MCF 10A (cell line): ENCODE measurements around a stretch of chr6.

DNA sequence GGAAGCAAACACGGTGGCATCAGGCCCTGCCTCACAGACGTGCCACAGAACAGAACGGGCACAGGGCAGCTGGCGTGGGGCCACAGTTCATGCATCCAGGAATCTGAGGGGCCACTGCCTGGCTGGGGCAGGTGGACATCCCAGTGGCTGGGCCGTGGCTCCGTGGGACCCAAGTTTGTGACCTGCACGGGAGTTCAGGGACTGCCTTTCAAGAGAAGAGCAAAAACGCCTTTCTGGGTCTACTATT, 15.9 kb downstream of the THBS2 start:
- PRO-cap: no peak
- RRBS: no CpG with 5 or more reads among the region's 8 CpGs

DNA sequence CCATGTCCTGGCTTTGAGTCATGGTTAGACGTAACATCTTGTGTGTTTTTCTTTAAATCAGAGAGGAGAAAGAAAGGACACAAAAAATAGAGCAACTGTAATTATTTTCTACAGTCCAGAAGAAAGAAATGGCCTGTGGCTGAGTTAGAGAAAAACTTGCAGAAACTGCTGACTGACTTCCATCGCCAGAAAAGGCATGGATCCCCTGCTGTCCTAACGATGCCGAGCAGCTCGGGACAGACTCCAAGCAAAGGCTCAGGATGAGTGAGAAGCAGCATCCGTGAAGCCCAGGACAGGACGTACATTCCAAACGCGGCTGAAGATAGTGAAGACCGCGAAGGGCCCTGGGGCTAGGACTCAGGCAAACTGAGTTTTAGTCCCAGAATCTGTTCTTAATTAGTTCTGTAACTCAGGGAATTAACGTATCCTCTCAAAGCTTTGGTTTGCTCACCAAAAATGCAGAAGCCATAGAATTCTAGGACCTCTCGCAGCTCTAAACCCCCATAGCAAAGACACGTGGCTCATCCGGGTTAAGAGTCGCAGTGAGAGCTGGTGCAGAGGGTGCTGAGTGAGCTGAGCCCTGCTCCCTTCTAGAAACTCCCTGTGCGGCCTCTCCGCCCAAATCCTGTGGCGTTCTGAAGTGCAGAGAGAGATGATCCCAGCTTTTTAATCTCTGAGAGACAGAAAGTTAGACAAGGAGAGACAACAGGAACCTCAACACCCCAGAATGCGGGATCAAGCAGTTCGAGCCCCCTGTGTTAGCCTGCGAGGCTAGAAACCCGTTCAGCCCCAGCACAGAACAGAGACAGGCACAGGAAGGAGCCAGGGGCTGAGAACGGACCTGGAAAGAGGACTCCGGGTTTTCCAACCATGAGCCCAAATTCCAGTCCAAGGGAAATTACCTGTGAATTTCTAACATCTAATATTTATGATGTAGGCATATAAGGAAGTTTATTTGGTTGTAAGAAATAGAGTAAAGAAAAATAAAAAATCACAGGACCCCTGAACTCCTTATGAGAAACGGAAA, 133.0 kb upstream of the THBS2 start:
- PRO-cap: no peak
- RRBS: no CpG with 5 or more reads among the region's 26 CpGs

GRCh38 chr6:169425578-169426044, 172.0 kb upstream of the THBS2 start:
- PRO-cap: no peak
- RRBS: no CpG with 5 or more reads among the region's 25 CpGs

- PRO-cap: no peak
- RRBS: no CpG with 5 or more reads among the region's 6 CpGs
These were observed 48.1 kb downstream of the WDR27 start for GRCh38 chr6:169653684-169654135.

DNA sequence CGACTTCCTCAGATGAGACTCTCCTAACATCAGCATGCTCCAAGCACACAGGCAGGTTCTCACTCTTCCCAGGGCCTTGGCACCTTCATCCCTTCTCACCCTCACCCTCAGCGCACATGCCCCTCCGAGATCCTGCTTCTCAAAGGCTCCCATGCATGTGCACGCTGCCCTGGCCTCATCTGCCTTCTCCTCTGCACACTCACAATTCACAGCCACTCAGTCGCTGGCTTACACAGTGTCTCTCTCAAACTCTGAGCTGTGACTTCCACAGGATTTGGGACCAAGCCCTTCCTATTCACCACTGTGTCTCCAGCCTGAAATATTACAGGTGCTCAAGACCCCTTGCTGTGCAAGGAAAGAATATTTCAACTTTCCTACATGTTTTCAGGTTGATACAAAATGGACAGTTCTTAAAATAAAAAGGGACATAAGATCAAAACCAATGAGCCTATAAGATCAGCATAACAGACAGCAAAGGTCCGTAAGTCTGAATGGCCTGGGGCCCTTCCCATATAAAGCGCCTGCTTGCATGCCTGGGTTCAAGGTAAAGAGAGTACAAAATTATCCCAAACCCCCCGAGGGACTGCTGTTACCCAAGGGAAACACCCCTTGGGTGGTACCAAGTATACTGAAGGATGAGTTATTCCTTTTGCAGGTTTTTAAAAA, 30.1 kb downstream of the WDR27 start:
- PRO-cap: no peak
- RRBS: no CpG with 5 or more reads among the region's 8 CpGs

GRCh38 chr6:169688984-169689677, 12.7 kb downstream of the WDR27 start:
- PRO-cap: bidirectional peak, plus-strand start at chr6:169689572, minus-strand start at chr6:169689351
- RRBS: no CpG with 5 or more reads among the region's 8 CpGs

DNA sequence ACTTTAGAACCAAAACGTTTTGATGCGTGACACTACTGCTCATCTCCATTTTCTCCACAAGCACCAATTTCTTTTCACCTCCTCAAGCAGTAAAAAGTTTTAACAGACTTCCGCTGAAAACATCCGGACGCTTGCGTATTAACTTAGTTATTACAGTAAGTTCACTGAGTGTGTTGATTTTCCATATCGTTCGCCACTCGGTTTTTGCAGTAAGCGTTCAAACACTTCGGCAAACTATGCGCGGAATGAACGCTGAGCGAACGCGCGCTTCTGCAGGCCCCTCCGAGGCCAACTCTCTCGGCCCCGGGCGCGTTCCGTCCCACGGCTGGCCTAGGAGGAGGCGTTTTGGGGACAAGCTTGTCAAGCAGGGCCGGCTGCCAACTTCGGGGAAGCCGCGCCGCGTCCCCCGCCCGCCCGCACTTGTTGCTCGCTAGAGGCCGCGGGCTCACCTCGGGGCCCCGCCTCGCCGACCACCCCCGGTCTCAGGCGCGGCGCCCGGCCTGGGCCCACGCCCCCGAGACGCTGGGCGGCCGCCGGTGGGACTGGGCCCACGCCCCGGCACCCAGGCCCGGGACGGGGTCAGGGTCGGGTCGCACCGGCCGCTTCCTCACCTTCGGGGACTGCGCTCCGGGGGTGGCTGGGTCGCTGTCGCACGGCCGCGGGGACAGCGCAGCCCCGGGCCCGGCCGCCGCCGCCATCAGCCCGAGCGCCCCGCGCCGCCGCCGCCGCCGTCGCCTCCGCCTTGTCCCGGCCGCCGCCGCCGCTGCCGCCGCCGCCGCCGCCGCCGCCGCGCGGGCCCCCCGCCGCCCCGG, 860 bp downstream of the PHF10 start:
- PRO-cap: bidirectional peak, plus-strand start at position 509 of the sequence, minus-strand start at position 296 of the sequence; bidirectional peak, plus-strand start outside the sequence, minus-strand start at position 765 of the sequence
- RRBS: under 1% methylated on average over 48 of the region's 104 CpGs

DNA sequence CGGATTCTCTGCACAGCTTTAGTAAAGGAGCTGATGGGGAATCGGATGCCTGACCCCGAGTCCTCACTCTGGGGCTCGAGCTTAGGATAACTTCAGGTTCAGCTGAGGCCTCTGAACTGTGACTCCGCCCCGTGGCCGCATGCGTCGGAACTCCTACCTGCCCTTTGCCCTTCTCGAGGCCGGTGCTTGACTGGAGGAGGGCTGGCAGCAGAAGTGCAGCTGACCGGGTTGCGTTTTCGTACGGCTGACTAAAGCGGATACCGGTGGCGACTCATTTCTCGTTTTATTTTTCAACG, 38.4 kb downstream of the ERMARD start:
- PRO-cap: no peak
- RRBS: no CpG with 5 or more reads among the region's 20 CpGs

GRCh38 chr6:169799428-169799783, 48.0 kb downstream of the ERMARD start:
- PRO-cap: no peak
- RRBS: no CpG with 5 or more reads among the region's 7 CpGs

DNA sequence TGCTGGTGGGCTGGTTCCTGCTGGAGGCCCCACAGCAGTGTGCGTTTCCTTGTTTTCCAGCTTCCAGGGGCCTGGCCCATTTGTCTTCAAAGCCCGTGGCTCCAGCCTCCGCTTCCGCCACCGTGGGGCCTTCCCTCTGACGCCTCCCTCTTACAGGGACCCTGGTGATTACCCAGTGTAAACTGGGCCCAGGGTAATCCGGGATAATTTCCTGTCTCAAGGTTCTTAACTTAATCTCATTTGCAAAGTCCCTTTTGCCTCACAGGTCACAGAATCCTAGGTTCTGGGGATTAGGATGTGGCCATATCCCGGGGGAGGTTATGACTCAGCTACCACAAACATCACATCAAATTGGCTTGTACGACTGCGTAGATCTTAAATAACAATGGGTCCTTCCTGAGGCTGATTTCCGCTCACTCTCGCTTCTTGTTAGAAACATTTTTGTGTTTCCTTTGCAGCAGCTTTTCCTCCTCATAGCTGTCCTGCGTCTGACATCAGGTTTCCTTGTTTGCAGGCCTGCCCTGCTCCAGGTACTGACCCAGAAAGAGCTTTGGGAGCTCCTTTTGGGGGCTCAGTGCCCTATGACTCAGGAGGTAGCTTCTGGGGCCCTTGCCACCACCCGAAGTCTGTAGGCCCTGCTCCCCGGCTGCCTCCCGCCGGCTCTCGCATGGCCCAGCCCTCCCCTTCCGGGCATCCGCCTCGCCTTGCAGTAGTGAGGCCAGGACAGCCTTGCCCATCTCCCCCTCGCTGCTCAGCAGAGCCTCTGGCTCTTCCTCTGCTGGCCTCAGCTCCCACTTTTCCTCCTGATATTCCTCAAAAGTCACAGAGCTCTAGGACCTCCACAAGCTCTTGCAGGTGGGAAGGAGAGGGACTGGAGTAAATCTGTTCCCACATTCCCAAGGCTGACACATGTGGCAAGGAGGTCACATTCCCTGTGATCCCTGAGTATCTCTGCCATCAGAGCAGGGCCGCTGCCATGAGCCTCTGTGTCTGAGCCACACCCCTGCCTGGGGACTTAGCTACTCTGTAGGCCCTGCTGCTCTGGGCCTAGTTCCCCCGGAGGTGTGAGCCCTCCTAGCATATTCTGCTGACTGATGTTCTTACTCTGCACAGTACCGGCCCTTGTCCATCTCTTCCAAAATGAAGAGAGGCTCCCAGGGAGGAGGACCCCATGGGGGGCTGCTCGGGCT, 100.6 kb downstream of the ERMARD start:
- PRO-cap: bidirectional peak, plus-strand start at position 378 of the sequence, minus-strand start at position 278 of the sequence
- RRBS: 100% methylated on average over 1 of the region's 26 CpGs

DNA sequence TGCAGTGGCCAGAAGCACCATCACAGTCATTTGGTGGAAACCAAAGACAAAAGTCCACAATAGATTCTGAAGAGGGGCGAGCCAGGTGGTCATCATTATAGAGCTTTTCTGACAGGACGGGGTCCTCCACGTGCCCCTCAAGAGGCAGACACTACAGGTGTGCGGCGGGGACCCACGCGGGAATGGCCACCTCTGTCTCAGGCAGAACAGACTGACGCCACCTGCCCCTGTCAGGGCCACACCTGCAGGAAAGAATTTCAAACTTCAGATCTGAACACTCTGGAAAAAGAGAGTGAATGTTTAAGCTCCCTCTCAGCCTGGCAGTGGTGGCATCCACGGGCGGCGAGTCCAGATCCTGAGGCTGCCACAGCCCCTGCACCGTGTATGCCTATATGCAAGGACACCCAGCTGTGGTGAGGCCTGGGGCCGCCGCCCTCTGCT, 234.7 kb downstream of the ERMARD start:
- PRO-cap: no peak
- RRBS: no CpG with 5 or more reads among the region's 14 CpGs

GRCh38 chr6:170159632-170160771, 130.9 kb downstream of the DLL1 start:
- PRO-cap: no peak
- RRBS: 66% methylated on average over 17 of the region's 72 CpGs

GRCh38 chr6:170276254-170277275, 14.3 kb downstream of the DLL1 start:
- PRO-cap: no peak
- RRBS: 61% methylated on average over 8 of the region's 43 CpGs

GRCh38 chr6:170295316-170295544, 4.4 kb upstream of the DLL1 start:
- PRO-cap: no peak
- RRBS: 5% methylated on average over 3 of the region's 26 CpGs

DNA sequence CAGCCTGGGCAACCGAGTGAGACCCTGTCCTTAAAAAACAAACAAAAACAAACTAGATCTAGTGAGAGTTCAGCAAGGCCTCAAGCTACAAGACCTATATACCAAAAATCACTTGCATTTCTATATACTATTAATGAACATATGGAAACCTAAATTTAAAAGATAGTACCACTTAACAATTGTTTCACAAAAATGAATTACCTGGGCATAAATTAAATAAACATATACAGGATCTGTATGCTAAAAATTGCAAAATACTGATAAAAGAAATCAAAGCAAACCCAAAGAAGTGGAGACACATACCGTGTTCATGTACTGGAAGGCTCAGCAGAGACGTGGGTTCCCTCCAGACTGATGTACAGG, 75.8 kb downstream of the FAM120B start:
- PRO-cap: no peak
- RRBS: no CpG with 5 or more reads among the region's 3 CpGs